Peyer's patch (tissue), 4 donors: ENCODE measurements around the genes TEX26, FRY and ZAR1L.

- PRO-cap, result no peak
- RAMPAGE, long total RNA, 4 experiments, result start-site peak on the minus strand in 1 of 4 experiments, at chr13:30542275-30542344 at its widest, 5 reads per replicate
Observed at GRCh38 chr13:30542057-30542566, 75.6 kb upstream of the USPL1 start.

GRCh38 chr13:30697572-30698014 is 37.8 kb upstream of the ALOX5AP start:
- PRO-cap, result no peak
- RAMPAGE, long total RNA, 4 experiments, result no peak in any of the 4 experiments

DNA sequence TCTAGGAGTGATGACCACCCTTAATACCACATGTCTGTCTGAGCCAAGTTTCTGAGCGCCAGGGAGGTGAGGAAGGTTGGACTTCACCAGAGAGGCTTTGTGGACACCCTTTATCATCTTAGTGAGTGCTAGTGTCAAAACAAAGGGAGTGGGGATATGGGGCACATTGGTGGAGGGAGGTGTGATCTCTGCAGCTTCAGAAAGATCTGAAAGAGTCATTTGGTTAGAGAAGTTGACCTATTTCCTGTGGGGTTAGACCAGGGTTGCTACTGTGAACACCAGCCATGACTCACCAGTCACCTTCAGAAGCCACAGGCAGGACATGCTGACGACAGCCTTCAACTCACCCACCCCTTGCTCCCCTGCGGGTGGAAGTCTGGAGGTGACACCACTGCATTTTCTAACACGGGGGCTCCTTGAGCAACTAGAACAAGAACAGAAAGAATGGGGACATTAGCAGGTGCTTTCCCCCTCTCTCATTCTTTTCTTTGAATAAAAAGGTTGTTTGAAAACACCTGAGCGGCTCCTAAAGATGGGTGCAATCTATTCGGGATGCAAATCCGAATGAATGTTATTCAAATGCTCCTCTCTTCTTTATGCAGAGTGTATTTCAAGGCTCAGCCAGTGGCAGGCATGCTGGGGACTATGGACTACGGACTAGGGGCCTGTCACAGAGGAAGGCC is 9.0 kb downstream of the ALOX5AP start:
- PRO-cap, result bidirectional peak, plus-strand start at position 432 of the sequence, minus-strand start at position 208 of the sequence
- RAMPAGE, long total RNA, 4 experiments, result no peak in any of the 4 experiments

- PRO-cap, result no peak
- RAMPAGE, long total RNA, 4 experiments, result no peak in any of the 4 experiments
Observed at GRCh38 chr13:30745932-30746316, 10.6 kb downstream of the ALOX5AP start.

DNA sequence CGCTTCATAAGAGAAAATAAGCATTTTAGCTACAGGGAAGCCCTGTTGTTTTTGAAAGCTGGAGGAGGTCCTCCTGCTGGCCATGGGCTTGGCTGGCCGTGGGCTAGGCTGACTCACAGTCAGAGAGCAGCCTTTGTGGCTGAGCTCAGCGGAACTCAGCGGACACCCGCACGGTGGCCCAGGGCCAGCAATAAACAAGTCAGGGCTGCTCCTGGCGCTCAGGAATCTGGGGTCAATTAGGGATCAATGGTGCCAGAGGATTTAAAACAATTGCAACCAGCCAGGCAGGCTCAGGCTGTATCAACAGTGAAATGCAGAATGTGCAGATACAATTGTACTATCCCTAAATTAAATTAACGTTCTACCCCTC is 57.3 kb downstream of the ALOX5AP start:
- PRO-cap, result no peak
- RAMPAGE, long total RNA, 4 experiments, result no peak in any of the 4 experiments

- PRO-cap, result no peak
- RAMPAGE, long total RNA, 4 experiments, result no peak in any of the 4 experiments
Observed at GRCh38 chr13:30932409-30932939, at the start of gene TEX26. Gene TEX26 (plus strand): TSS chr13:30932656.

GRCh38 chr13:31045630-31046355 is 113.3 kb downstream of the TEX26 start:
- PRO-cap, result bidirectional peak, plus-strand start at chr13:31046065, minus-strand start at chr13:31045892
- RAMPAGE, long total RNA, 4 experiments, result no peak in any of the 4 experiments

GRCh38 chr13:31200285-31200656 is 496 bp downstream of the B3GLCT start:
- PRO-cap, result bidirectional peak, plus-strand start at chr13:31200610, minus-strand start at chr13:31200451
- RAMPAGE, long total RNA, 4 experiments, result no peak in any of the 4 experiments

- PRO-cap, result no peak
- RAMPAGE, long total RNA, 4 experiments, result no peak in any of the 4 experiments
Observed at GRCh38 chr13:31654936-31655331, 84.4 kb upstream of the RXFP2 start.

DNA sequence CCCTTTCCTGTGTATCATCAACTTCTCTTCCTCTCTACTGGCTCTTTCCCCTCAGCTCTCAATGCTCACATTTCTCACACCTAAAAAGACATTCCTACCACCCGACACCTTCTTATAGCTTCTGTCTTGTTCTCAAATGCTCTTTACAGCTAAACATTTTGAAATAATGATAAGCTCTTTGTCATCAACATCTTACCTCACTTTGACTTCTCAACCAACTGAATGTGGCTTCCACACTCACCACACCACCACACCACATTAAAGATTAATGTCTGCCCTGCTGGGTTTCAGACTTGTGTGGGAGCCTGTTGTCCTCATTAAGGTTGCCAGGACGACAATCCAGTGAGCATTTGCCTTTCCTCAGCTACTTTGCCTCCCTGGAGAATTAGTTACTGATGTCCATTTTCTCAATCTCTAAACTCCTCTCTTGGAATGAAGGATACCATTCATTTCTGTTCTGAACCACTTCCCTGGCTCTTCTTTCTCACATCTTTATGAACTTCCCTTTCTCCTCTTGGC is 67.9 kb downstream of the RXFP2 start:
- PRO-cap, result no peak
- RAMPAGE, long total RNA, 4 experiments, result no peak in any of the 4 experiments

GRCh38 chr13:31896278-31896733 is 135.3 kb upstream of the FRY start:
- PRO-cap, result no peak
- RAMPAGE, long total RNA, 4 experiments, result no peak in any of the 4 experiments

GRCh38 chr13:32030718-32032033 is at the start of gene FRY:
Gene FRY (plus strand): TSS chr13:32031774.
- PRO-cap, result unidirectional peak, plus-strand start at chr13:32031137; bidirectional peak, plus-strand start at chr13:32031648, minus-strand start at chr13:32031639
- RAMPAGE, long total RNA, 4 experiments, result start-site peak on the plus strand in 3 of 4 experiments, at chr13:32031140-32031777 at its widest, 9 to 14 reads per replicate

- PRO-cap, result no peak
- RAMPAGE, long total RNA, 4 experiments, result no peak in any of the 4 experiments
Observed at GRCh38 chr13:32032034-32032294, 390 bp downstream of the FRY start.

DNA sequence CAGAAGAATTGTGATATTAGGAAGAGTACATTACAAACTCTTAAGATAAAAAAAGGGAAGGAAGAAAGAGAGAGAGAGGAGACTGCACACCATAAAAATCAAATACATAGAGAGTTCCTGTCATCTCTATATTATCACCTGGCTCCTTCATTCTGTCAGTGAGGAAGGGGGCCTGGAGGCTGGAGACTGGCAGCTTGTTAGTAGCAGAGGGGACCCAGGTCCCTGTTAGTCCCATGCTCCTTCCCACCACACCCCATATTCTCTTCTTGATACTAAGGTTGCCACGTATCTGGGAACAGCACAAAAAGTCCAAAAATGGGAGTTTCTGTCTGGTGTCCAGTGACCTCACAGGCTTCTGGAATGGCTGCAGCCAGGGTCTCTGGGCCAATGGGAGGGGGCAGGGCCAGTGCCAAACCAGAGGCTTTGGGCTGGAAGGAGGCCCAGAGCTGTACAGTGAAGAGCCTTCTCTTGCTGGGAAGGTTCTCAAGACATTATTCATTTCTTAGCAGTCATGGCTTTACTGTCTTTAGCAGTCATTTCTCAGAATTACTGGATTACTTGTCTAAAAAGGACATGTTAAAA is 119.1 kb downstream of the FRY start:
- PRO-cap, result no peak
- RAMPAGE, long total RNA, 4 experiments, result no peak in any of the 4 experiments

DNA sequence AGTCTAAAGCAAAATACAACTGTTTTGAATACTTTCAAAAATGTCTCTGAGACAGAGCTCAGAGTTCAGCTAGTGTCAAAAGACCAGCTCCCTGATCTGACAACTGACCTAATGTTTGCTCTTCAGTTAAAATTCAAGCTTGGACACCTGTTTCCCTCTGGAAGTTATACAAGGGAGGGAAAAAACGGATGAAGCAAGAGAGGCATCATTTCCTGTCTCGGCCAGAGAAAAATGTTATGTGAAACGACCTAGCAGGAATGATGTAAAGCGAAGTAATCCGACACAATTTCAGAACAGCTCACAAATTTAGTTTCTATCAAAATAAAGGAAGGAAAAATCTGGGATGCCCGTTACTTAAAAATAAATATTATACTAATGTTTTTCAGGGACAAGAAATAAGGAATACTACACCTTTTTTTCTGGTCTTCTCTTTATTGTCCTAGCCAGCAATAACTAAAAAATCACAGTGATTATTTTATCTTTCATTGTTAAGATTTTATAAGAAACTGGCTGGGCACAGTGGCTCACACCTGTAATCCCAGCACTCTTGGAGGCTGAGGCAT is 59.3 kb downstream of the ZAR1L start:
- PRO-cap, result bidirectional peak, plus-strand start at position 224 of the sequence, minus-strand start at position 105 of the sequence
- RAMPAGE, long total RNA, 4 experiments, result no peak in any of the 4 experiments

DNA sequence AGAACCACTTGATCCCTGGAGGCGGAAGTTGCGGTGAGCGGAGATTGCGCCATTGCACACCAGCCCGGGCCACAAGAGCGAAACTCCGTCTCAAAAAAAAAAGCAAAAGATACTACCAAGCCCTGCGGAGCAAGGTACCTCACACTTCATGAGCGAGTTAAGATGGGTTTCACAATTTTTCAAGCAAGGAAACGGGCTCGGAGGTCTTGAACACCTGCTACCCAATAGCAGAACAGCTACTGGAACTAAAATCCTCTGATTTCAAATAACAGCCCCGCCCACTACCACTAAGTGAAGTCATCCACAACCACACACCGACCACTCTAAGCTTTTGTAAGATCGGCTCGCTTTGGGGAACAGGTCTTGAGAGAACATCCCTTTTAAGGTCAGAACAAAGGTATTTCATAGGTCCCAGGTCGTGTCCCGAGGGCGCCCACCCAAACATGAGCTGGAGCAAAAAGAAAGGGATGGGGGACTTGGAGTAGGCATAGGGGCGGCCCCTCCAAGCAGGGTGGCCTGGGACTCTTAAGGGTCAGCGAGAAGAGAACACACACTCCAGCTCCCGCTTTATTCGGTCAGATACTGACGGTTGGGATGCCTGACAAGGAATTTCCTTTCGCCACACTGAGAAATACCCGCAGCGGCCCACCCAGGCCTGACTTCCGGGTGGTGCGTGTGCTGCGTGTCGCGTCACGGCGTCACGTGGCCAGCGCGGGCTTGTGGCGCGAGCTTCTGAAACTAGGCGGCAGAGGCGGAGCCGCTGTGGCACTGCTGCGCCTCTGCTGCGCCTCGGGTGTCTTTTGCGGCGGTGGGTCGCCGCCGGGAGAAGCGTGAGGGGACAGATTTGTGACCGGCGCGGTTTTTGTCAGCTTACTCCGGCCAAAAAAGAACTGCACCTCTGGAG is at the start of gene ZAR1L:
ZAR1L (minus strand) TSS at position 603 of the 904 bp plus-strand sequence.
- PRO-cap, result bidirectional peak, plus-strand start at position 748 of the sequence, minus-strand start at position 657 of the sequence
- RAMPAGE, long total RNA, 4 experiments, result start-site peak on the plus strand in 3 of 4 experiments, centred at positions 729 to 746 of the sequence, 21 to 44 reads per replicate

GRCh38 chr13:32427347-32427737 is 588 bp downstream of the N4BP2L1 start:
- PRO-cap, result bidirectional peak, plus-strand start at chr13:32427541, minus-strand start at chr13:32427450
- RAMPAGE, long total RNA, 4 experiments, result no peak in any of the 4 experiments

- PRO-cap, result bidirectional peak, plus-strand start at chr13:32428895, minus-strand start at chr13:32428824
- RAMPAGE, long total RNA, 4 experiments, result no peak in any of the 4 experiments
Observed at GRCh38 chr13:32428739-32429570, 1.0 kb upstream of the N4BP2L1 start.

GRCh38 chr13:32505702-32506640 is 32.6 kb downstream of the N4BP2L2 start:
- PRO-cap, result no peak
- RAMPAGE, long total RNA, 4 experiments, result no peak in any of the 4 experiments

DNA sequence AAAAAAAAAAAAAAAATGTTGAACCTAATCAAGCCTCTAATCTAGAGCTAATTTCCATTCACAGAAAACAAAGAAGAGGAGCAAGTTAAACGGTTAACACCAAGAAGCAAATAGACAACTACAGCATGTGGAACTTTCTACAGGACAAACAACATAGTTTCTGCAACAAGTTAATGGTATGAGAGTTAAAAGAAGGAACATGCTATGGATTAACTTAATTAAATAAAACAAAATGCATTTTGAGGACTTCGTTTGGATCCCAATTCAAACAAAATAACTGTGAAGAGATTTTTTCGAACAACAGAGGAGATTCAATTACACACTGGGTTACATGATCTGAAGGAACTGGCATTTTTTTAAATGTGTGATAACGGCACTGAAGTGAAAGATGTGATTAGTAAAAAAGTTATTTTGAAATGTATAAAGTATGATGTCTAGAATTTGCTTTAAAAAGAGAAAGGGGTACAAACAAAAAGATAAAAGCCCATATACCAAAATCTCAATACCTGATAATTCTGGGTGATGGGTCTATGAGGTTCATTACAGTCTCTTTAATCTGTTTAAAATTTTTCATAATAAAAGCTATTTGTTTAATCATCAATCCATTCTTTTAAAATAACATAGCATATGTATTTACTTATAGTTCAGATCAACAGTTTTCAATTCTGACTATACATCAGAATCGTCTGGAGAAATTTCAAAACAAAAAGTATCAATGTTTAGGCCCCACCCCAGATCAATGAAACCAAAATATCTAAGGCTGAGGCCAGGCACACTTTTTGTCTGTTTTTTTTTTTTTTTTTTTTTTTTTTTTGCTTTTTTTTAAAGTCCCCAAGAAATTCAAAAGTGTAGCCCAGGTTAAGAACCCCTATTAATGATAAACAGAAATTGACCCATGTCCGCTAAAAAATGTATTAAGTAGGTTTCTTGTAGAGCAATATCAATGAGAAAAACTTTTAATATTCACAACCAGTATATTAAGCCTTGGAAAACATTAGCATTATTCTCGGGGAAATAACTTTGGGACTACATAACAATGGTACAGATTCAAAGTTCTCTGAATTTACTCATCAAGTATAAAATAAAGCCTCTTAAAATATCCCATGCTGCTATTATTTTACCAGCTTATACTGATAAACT is 12.2 kb downstream of the N4BP2L2 start:
- PRO-cap, result no peak
- RAMPAGE, long total RNA, 4 experiments, result no peak in any of the 4 experiments